ENCODE measurements around the gene DNAJC18.

DNA sequence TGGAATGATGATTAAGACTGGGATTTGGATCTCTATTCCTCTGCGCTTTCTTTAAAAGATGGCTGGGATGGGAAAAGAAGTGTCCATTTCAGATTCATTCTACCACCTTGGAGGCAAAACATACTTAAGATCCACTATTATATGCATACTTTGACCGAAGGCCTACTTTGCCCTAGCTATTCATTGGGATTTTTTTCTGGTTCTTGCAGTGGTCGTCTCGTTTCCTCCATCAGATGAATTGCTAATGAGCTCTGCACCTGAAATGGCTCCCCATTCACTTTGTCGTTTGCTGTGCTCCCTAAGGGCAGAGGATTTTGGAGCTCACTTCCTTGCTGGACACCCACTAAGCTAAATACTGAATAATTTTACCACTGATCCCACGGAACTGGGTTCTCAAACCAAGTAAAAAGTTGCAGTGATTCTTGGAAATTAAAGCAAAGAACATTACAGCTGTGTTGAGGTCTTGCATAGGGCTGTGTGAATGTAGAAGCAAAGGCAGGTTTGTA is 1.9 kb downstream of the KDM3B start:
- PRO-cap = no peak
- RAMPAGE, long total RNA = no peak

GRCh38 chr5:138439335-138440671 is 946 bp downstream of the REEP2 start:
- PRO-cap = no peak
- RAMPAGE, long total RNA = no peak

GRCh38 chr5:138464529-138465087 is 671 bp upstream of the EGR1 start:
- PRO-cap = unidirectional peak, minus-strand start at chr5:138464985
- RAMPAGE, long total RNA = no peak

GRCh38 chr5:138465088-138465403 is 233 bp upstream of the EGR1 start:
- PRO-cap = no peak
- RAMPAGE, long total RNA = no peak

DNA sequence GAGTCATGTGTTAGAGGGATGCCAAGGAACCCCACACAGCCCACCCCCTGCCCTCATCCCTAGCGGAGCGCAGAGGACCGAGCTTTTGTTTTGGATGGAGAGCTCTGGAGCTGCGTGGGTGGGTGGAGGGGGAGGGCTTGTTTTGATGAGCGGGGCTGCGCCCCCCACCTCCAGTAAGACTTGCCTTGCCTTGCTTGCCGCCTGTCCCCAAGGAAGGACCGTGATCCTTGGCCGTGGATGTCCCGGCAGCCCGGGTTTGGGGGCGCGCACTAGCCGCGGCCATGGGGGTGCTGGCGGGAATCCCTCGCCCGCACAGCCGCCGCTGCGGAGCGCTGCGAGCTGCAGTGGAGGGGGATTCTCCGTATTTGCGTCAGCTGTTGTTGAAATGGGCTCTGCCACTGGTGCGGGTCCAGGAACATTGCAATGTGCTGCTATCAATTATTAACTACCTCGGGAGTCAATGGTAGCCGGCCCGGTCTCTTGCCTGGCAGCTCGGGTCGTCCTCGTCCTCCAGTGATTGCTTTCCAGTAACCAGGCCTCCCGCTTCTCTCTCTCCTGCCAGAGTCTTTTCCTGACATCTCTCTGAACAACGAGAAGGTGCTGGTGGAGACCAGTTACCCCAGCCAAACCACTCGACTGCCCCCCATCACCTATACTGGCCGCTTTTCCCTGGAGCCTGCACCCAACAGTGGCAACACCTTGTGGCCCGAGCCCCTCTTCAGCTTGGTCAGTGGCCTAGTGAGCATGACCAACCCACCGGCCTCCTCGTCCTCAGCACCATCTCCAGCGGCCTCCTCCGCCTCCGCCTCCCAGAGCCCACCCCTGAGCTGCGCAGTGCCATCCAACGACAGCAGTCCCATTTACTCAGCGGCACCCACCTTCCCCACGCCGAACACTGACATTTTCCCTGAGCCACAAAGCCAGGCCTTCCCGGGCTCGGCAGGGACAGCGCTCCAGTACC is 1.2 kb downstream of the EGR1 start:
- PRO-cap = no peak
- RAMPAGE, long total RNA = no peak

- PRO-cap = no peak
- RAMPAGE, long total RNA = no peak
These were observed 36.5 kb downstream of the ETF1 start for GRCh38 chr5:138506500-138506989.

GRCh38 chr5:138529694-138530367 is 13.2 kb downstream of the ETF1 start:
- PRO-cap = no peak
- RAMPAGE, long total RNA = no peak

GRCh38 chr5:138641663-138642298 is 66.6 kb upstream of the HSPA9 start:
- PRO-cap = no peak
- RAMPAGE, long total RNA = no peak

DNA sequence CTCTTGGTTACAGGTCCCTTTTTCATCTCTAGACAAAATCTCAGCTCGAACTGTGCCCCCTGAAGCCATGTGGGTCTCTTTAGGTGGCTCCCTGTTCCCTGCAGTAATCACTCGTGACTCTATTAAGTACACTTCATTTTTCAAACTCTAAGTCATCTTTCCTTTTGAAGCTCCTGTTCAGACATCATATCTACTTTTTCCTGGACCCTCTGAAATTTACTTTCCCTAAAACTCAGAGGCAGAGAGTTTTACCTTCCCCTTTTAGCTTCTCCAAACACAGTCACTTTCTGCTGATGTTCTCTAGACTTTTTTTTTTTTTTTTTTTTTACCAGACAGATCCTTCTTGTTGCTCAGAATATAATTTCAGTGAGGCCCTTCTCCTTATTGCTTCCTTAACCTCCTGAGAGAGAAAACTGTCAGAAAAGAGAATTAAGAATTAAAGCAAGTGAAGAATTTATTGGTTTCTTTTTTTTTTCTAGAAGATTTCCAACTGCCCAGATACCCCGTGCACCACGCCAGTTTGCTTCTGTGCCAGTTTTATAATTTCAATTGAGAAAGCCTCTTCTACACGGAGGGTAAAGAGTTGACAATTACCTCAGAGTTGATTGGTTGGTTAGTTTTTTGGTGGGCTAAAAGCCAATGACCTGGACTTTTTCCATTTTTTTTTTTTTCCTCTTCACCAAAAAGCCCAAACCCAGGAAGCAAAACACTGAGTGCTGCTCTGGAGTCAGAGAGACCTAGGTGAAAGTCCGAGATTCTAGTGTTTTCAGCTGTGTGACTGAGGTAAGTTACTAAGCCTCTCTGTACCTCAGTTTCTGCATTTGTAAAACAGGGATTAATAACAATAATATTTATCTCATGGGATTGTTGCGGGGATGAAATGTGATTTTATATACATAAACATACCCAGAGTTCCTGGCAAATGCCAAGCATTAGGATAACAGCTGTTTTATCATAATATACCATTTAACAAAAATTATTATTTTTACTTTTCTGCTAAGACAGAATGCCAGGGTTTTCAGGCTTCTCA is 86.8 kb upstream of the LRRTM2 start:
- PRO-cap = no peak
- RAMPAGE, long total RNA = no peak

GRCh38 chr5:139138693-139139334 is 59.4 kb downstream of the SIL1 start:
- PRO-cap = no peak
- RAMPAGE, long total RNA = no peak

DNA sequence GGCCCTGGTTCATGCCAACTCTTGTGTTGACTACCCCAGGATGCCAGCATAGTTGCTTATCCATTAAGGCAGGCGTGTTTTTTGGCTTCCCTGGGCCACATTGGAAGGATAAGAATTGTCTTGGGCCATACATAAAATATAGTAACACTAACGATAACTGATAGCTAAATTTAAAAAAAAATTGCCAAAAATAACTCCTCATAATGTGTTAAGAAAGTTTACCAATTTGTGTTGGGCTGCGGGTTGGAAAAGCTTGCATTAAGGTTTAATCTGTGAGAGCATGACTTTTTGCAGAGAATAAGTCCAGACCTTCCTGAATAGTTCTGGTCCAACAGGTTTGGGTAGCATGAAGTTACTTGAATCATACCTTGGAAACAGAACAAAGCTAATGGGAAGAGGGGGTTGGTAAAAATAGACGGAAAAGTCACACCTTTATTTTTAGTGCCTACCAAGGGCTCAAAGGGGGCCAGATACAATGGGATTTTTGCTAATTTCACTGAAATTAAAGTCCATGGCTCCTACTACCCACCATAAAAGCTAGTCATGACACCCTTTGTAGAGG is 17.2 kb upstream of the MATR3 start:
- PRO-cap = no peak
- RAMPAGE, long total RNA = no peak

DNA sequence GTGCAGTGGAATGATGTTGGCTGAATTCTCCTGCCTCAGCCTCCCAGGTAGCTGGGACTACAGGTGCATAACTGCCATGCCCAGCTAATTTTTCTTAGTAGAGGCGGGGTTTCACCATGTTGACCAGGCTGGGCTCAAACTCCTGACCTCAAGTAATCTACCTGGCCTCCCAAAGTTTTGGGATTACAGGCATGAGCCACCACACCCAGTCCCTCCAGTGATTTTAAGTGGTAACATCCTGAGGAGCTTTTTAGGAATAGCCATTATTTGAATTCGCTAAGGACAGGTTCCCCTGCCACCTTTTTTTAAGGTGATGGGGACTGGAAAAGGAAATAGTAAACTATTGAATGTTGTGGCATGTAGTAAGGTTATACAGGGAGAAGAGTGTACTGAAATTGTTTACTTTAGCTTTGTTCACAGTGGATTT is 9.7 kb upstream of the PAIP2 start:
- PRO-cap = no peak
- RAMPAGE, long total RNA = no peak

- PRO-cap = no peak
- RAMPAGE, long total RNA = no peak
These were observed 849 bp downstream of the PROB1 start for GRCh38 chr5:139393950-139394560.

DNA sequence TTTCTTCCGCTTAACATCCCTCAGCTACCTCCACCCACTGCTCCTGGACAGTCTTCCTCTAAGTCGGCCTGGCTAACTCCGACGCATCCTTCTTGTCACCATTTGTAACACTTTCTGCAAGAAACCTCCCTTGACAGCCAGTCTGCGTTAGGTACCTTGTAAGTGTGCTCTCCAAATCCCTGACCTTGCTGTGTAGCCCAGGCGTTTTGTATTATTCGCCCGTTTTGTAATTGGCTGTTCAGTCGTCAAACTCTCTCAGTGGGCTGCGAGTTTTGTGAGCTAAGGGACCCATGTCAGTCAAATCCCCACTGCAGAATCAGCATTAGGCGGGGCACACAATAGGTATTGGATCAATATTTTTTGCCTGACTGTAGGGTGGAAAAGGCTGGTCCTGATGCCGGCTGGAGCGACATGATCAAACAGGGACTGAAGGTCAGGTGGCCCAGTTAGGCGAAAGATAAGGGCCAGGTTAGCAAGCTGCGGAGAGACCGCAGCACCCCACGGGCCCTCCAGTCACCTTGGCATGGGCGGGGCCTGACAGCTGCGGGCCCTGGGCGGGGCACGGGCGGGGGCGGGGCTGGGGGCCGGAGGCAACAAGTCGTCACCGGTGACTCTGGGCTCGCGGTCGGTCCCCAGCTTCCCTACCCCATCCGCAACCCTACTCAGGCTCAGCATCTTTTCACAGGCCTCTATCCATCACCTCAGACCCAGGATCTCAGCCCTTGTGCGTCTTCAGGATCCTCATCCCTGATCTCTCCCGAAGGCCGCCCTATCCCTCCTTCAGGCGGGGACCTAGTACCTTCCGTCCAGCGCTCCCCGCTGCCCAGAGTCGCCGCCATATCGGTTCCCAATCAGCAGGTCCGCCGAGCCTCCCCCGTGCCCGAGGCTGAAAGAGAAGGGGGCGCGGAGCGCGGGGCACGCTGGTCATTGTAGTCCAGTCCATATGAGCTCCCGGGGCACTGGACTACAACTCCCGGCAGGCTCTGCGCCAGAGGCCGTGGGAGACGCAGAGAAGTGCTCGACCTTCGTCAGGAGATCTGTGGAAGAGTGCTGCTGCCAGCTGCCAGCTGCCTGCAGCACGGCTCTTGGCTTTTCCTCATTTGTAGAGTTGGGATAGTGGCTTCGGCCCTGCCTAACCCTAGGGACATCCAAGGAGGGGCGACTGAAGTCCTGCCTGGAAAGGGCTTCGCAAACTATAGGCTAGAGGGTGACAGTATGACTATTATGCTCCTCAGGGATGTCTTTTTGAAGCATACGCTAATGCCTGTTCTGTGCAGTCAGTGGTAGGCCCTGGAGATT is at the start of gene DNAJC18:
DNAJC18 (minus strand) TSS at position 919 of the 1,299 bp plus-strand sequence.
- PRO-cap = bidirectional peak, plus-strand start at position 1,007 of the sequence, minus-strand start at position 877 of the sequence
- RAMPAGE, long total RNA = no peak

DNA sequence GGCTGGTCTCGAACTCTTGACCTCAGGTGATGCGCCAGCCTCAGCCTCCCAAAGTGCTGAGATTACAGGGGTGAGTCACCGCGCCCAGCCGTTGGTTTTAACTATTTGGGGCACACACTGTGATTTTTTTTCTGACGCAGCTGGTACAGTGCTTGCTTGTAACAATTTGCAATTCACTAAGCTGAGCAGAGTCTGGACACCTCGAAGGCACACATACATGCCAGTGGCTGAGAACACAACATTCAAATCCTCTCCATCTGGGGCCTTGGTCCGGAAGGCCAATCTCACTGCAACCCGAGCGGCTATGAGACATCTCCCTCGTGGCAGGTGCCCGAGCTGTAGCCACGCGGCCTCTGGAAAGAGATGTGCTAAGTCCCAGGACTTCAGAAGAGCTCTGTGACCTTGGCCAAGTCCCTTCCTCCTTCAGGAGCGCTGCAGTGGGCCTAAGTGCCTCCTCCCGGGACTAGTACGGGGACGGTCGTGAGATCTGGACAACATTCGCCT is 545 bp upstream of the UBE2D2 start:
- PRO-cap = unidirectional peak, minus-strand start at position 306 of the sequence
- RAMPAGE, long total RNA = no peak

GRCh38 chr5:139570273-139570743 is 9.2 kb downstream of the UBE2D2 start:
- PRO-cap = no peak
- RAMPAGE, long total RNA = no peak

GRCh38 chr5:139643417-139644524 is 4.4 kb upstream of the CXXC5 start:
- PRO-cap = no peak
- RAMPAGE, long total RNA = no peak

DNA sequence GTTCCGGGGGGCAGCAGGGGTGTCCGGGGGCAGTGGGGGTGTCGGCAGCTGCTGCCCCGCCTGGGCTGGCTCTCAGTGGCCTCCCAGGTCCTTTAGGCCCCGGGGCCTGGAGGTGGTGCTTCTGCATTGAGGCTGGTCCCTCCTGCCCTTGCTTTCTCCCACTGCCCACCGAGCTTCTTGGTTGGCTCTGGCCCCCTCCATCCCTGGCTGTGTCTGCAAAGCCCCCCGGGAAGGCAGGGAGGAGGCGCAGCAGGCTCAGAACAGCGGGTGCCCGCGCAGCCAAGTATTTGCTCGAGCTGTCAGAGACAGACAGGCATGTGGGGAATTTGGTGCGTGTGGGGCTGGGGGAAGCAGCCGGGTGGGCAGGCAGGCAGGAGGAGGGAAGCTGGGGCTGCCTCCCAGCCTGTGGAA is 11.5 kb downstream of the CXXC5 start:
- PRO-cap = no peak
- RAMPAGE, long total RNA = no peak

DNA sequence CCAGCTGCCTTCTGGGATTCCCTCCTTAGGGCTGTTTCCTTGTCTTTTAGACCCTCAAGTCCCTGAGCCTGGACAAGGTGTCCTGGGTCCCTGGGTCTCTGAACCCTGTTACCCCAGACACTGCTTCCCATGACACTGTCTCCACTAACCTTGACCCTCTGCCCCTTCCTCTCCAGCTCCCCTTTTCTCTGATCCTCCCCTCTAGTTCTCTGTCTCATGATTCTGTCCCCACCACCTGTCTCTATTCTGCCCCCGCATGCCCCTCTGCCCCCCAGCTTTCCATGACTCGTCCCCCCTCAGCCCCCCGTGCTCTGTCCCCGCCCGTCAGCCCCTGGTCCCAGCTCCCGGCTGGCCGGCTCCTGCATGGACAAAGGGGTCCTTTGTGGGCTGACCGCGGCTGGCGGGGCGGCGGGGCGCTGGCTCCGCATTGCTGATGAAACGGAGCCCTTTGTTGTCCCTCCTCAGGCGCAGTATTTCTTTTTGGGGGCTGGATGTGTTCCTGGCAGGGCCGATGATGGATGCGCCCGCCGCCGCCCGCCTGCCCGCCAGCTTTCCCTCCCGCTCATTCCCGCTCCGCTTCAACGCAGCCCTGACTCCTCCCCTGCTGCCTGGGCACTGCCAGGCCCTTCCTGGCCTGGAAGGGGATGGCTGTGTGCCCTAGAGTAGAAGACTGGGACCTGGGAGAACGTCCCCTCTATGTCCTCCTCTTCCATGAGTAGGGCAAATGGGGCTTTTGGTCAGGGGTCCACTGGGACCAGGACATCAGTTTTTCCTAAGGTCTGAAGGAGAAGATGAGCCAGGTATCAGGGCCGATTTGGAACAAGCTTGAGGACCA is 28.8 kb downstream of the CXXC5 start:
- PRO-cap = no peak
- RAMPAGE, long total RNA = no peak

DNA sequence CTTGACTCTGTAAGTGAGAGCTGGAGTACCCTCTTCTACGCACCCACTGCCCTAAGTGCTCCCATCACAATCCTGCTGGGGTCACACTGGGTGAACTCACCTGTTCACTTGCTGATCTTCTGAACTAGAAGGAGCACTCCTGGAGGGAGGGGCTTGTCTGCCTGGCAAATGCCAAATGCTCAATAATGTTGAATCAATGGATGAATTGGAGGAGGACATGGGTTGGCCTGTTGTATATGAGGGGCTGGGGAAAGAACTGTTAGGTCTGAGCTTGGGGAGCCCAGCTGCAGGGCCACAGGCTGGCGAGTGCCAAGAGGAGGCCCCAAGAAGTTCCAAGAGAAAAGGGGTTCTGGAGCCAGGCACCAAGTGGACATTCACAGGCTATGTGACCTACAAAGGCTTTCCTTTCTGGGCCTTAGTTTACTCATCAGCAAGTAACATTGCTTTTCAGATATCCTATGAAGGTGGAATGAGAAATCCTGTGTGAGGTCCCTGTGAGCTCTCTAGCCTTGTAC is 43.3 kb downstream of the CXXC5 start:
- PRO-cap = no peak
- RAMPAGE, long total RNA = no peak